GM23248 (cell line): ENCODE measurements around the genes BMP2 and ISM1.

GRCh38 chr20:6746934-6747459, 20.5 kb upstream of the BMP2 start:
- RAMPAGE, long total RNA, result no peak

- RAMPAGE, long total RNA, result no peak
Observed at GRCh38 chr20:6766508-6766941, 961 bp upstream of the BMP2 start.

GRCh38 chr20:6767292-6768061, at the start of gene BMP2:
Gene BMP2, plus strand, starts transcription at chr20:6767686.
- RAMPAGE, long total RNA, result no peak

DNA sequence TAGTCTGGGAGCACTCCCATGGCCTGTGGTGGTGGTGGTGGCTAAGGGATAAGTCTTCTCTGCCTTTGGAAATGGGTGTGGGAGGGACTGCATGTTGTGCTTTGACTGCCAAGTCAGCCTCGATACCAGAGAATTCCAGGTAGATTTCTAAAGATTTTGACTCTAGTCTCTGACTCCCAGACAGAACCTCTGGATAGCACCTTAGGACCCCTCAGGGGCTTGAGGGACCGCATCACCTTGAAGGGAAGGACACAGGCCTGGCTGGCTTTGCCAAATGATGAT, 329.4 kb downstream of the BMP2 start:
- RAMPAGE, long total RNA, result no peak

DNA sequence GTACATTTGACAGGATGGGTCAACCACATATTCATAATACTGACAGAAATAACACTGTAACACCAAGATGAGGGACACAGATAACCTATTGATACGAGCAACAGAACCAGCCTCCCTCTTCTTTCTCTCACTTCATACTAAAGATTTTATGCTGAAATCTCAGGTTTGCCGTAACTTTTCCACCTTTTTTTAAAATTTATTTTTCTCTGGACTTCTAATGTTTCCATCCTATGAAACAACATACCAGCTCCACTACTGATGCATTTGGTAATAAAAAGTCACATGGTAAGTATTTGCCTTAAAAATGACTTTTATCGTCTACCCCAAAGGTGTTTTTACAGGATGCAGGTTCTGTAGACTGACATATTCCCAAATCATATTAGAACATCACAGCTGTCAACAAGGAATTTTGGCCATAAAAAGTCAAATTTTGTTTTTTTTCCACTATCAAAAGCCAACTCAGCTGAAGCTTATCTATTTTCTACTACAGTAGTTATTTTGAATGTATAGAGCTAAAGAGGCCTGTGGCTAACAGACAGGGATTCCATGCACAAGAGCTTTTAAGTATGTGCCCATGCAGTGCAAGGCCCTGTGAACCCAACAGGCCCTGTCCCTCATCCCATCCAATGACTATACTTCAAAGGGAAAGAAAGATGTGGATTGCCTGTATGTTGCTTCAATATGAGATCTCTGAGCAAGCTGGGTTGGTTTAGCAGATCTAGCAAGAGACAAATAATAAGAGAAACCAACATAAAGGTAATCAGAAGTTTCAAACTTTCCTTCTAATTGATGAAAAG, 38.1 kb upstream of the HAO1 start:
- RAMPAGE, long total RNA, result no peak

GRCh38 chr20:7983536-7984061, 36.0 kb downstream of the TMX4 start:
- RAMPAGE, long total RNA, result no peak

DNA sequence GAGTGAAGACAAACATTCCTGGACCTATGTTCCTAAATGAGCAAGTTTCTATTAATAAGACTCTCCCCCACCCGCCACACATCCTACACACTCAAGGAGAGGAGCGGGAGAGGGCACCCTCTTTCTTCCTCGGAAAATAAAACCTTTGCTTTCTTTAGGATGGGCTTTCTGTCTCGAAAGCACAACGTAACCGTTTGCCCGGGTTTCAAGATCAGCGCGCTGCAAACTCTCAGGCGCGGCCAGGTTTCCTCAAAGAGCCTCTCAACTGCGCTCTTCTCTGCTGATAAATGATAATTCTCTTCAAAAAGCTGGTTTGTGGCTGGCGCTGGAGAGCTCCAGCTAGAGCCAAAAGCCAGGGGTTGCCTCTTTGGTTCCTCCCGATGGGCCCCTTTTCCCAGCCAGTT, 534 bp upstream of the PLCB1 start:
- RAMPAGE, long total RNA, result no peak

DNA sequence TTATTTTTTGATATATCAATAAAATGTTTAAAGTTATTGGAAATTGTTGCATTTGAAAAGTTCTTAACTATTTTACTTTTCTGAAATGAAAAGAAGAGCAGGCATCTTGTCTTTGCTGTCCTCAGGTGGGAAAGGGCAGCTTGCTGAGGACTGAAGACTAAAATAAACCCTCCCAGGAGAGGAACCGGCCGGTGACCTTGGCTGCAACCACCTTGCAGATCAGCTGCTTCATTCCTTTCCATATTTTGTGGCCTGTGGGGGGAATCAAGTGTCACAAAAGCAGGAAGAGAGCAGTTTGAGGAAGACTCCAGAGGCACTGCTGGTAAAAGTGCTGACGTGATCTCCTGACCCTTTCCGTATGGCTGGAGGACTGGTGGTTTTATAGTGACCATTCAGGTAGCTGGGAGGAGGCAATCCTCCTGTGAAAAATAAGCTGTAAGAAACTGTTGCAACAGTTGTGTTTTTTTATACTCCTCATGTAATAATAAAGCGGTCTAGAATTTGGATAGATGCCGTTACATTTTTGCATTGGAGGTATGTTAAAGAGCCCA, 157.0 kb downstream of the PLCB4 start:
- RAMPAGE, long total RNA, result no peak

DNA sequence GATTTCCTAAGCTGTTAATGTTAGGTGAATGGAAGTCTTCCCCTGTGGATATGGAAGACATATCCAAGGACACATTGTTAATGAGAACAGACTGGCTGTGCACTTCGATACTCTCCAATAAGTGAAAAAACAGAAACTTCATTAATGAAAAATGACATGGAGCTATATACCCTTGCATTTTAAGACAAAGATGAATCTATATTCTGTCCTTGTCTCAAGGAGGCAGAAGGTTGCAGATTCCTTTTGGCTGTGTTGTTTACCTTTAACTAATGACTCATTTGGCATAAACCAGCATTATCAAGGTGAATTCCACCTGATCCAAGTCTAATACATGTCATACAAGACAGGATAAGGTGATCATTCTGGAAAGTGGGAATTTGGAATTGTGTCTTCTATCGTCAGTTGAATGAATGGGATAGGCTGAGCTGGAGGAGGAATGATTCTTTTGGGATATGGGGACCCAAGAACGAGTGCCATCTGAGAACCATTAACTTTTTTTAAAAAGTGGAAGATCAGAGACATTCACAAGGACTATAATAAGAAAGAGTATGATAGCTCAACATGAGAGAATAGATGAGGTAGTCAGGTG, 192.9 kb downstream of the PLCB4 start:
- RAMPAGE, long total RNA, result no peak

GRCh38 chr20:10249900-10250358, 31.3 kb downstream of the SNAP25 start:
- RAMPAGE, long total RNA, result no peak

GRCh38 chr20:10433134-10433532, 889 bp downstream of the MKKS start:
- RAMPAGE, long total RNA, result no peak

DNA sequence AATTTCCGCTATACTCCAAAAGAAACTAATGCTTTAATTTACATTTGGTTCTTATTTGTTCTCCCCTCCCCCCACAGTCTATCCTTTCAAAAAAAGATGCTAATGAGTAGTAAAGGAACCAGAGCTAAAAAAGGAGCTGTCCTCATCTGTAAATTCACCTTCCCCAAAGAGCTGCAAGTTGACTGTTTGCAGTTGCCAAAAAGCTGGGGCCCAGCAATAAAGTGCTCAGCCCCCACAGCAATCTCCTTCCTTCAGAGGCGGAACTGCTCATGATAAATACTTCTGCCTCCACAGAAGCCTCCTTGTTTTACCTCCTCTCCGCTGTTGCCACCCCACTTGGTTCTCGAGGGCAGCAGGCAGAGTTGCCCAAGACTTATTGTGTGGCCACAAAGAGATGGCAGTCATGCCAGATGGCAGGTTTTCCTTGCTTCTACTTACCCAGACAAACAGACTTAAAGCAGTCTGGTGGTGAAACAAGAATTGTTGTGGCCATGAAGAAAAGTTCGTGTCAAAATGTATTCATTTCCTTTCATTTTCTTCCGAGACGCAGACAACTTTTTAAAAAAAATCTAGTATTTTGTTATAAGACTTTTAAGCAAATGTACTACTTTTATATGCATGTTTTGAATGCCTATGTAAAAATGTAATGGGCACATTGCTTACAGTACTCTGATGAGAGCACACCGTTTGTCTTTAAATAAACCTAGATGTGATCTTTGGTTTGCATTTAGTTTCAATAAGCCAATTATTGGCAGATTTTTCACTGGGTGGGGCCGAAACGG, 66.4 kb downstream of the SLX4IP start:
- RAMPAGE, long total RNA, result no peak

DNA sequence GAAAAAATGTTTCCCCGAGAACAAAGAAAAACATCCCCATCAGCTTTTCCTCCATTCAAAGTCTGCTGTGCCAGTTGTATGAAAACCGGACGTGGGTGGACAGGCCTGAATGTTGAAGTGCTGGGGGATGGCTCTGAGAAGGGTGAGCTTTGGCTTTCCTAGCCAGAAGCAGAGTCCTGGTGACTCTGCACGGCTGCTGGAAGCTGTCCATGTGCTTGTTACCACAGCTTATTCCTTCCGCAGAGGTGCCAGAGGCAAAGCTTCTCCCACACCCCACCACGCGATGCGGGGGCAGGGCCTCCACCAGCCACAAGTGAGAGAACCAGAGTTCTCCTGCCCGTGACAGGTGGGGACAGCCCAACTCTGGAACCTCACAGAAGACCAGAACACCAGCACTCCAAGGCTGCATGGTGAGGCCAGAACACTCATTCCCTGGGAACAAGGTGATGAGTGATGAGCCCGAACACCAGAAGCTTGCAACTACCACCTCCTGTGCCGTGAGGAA, 36.8 kb downstream of the JAG1 start:
- RAMPAGE, long total RNA, result no peak

- RAMPAGE, long total RNA, result no peak
Observed at GRCh38 chr20:10665547-10666150, 8.2 kb downstream of the JAG1 start.

- RAMPAGE, long total RNA, result no peak
Observed at GRCh38 chr20:10793676-10794189, 119.9 kb upstream of the JAG1 start.

DNA sequence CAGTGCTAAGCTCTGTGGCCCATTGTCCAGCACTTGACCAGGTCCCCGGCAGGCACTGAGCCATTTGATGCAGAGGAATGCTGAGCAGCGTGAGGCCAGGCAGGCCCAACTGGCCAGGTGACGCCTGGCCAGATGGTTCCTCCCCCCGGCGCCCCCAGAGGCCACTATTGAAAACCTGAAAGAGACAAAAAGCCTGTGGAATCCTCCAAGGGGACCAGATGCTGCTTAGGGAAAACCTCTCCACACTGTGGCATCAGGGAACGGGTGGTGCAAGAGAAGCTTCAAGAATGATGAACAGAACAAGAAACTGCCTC, 597.6 kb upstream of the JAG1 start:
- RAMPAGE, long total RNA, result no peak

- RAMPAGE, long total RNA, result no peak
Observed at GRCh38 chr20:11850297-11850625, 67.4 kb upstream of the BTBD3 start.

DNA sequence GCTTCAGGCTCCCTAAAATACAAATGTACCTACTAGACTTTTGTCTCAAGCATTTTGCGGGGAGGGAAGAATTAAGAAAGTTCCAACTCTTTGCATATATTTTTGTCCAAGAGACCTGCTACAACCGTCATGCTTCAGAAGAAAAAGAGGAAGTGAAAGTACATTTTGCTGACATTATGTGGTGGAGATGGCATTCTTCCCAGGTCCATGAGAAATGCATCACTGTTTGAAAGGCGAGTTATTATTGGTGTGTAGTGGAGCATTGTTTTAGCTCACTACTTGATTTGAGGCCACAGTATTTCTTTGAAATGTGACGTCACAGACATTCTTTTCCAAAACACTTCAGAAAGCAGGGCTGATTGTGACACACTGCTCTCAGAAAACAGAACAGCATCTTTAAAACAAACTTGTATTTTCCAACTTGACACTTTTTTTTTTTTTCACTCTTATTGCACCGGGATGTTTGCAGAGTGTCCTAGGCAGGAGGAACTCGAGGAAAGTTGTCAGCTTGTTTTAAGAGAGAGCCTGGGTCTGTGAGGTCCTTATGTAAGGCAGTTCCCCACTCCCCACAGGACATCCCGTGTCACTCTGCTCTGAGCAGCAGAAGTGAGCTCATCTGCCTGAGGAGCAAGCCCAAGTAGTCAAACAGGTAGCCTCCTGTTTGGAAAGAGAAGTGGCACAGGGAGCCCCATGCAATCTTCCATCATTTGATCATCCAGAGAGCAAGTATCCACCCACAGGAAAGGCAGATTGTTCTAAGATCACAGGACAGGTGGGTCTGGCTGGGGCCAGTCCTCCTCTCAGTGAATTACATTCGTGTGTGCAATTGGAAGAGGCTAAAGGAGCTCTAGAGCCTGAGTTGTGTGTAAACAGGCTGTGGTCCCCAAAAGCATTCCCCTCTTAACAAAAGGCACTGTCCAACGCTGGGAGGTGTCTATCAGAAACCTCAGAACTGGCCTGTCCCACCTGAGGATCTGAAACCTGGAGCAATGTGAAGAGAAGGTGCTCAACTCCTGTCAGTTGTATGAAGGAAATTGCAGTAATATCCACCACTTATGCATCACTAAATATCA, 1.2 kb downstream of the SPTLC3 start:
- RAMPAGE, long total RNA, result no peak

DNA sequence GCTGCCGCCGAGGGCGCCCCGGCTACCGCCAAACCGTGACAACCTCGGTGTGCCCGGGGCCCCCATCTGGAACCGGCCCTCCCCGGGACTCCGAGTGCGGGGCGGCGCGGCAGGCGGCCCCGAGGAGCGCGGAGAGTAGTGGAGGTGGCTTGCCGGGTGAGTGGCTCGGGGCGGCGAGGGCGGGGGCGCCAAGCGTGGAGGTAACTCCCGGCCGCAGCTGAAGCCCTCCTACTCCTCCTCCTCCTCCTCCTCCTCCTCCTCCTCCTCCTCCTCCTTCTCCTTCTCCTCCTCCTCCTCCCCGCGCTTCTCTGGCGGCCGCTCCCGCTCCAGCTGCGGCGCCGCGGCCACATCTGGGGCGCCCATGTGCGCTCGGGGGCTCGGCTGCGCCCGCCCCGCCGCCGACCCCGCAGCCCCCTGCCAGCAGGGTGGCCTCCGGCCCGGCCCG, at the start of gene ISM1:
Gene ISM1 (plus strand): TSS at position 286 of the 445 bp plus-strand sequence.
- RAMPAGE, long total RNA, result no peak

DNA sequence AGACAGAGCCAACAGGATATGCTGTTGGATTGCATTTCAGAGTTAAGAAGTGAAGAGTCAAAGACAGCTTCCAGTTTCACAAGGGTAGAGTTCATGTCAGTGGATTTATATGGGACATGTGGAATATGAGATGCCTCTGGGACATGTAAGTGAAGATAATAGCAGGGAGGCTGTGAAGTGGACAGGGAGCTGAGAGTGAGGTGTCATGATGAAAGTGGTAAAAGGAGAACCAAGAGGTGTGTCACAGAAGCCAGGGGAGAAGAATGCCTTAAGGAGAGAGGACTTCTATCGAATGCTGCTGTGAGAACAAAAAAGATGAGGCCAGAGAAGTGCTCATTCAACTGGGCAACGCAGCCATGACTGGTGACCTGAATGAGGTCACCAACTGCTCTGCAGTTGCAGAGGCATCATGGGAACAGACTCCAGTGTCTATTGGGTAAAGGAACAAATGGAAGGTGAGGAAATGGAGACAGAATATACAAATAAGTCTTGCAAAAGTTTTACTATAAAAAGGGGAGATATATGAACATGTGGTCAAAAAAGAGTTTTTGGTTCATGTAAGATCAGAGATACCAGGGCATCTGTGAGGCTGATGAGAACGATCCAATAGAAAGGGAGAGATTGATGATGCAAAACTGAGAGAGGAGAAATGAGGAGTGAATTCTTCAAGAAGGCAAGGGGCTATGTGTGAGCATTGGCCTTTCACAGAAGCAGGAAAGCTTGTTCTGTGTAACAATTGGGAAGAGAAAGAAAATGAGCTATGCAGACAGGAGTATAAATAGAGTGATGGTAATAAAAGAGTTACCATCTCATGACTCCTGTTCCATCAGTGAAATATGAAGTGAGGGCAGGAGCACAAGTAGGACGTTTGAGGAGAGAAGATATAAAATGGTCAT, 20.0 kb downstream of the ISM1 start:
- RAMPAGE, long total RNA, result no peak